Thoracic aorta (tissue), 1 donor: ENCODE measurements around the gene PUM1.

GRCh38 chr1:29177162-29177361, 4.6 kb downstream of the SRSF4 start:
- RAMPAGE, long total RNA, result no peak

GRCh38 chr1:29239149-29239779, 2.9 kb downstream of the PTPRU start:
- RAMPAGE, long total RNA, result no peak

DNA sequence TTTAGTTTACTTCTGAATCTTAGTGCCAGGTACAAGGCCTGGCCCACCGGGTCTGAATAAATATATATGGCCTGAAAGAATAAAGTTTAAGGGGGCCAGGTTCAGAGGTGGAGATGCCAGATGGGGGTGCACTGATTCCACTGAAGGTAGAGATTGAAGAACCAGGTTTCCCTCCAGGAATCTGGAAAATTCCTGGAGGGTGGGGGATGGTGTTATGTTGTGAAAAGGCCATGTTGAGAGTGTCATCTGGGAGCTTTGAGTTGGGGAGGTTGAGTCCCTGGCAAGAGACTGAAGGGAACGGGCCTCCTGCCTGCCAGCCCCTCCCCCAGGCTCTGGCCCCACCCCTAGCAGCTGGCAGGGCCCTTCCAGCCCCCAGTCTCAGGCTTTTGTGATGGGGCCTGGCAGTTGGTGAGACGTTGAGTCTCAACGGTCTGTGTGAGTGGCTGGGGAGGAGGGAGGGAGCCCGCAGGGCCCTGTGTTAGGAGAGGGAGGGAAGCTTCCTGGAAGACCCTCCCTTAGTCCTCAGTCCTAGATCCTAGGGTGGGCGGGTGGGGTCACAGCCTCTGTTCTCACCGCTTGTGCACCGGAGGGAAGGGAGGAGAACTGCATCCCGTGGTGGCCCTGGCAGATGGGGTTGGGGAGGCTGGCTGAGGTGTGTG, 4.1 kb downstream of the PTPRU start:
- RAMPAGE, long total RNA, result no peak

DNA sequence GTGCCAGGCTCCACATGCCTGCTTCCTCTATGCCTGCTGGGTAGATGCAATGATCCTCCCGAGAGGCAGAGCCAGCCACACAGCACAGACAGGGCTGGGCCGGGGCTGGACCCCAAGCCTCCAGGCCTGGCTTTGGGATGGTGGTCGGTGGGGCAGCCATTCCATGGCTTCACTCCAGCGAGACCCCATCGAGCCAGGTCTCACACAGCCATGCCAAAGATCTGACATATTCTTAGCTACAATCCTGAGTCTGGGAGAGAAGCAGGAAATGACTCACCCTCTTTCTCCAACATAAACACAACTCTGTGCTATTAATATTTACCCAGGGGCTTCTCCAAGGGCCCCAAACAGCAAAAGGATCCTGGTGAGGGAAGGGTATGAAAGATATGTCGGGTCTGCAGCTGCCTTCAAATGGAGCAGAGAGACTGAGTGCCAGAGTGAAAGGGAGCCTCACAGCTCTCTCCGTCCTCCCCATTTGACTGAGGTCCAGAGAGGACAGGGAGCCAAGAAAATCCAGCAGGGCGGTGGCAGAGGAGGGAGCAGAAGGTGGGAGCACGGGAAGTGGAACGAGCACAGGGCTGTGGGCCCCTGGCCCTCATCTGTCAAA, 639.5 kb downstream of the MATN1 start:
- RAMPAGE, long total RNA, result no peak

DNA sequence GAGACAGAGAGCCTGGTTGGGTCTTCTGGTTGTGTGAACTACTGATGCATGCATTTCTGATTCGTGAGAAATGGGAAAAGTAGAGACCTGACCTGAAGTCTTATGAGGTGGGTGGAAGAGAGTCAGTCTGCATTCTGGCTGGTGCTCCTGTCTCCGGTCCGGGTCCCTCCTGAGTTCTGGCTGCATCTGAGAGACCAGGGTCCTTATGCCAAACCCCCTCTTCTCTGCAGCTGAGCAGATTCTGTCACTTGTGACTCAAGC, 638.7 kb downstream of the MATN1 start:
- RAMPAGE, long total RNA, result no peak

DNA sequence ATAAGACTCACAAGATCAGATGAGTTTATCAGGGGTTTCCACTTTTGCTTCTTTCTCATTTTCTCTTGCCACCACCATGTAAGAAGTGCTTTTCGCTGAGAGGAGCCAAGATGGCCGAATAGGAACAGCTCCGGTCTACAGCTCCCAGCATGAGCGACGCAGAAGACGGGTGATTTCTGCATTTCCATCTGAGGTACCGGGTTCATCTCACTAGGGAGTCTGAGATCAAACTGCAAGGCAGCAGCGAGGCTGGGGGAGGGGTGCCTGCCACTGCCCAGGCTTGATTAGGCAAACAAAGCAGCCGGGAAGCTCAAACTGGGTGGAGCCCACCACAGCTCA, 285.1 kb downstream of the MATN1 start:
- RAMPAGE, long total RNA, result no peak

DNA sequence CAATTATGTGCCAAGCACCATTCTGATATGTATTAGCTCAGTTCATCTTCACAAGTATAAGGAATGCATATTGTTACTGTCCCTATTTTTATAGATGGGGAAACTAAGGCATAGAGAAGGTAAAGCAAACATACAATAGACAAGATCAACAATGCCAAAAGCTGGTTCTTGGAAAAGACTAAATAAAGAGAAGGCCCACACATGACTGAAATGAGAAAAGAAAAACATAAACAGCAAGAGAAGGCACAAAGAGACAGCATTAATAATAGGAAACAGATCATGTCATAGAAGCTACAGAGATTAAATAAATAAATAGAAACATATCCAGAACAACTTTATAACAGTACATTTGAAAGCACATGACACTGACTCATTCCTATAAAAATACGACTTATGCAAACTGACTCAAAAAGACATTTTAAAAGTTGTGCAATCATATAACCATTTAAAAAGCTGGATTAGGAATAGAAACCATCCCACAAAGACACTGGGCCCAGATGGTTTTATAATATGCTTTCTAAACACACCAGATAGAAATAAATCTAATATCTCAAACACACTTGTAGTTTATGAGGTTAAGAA, 47.8 kb downstream of the MATN1 start:
- RAMPAGE, long total RNA, result no peak

DNA sequence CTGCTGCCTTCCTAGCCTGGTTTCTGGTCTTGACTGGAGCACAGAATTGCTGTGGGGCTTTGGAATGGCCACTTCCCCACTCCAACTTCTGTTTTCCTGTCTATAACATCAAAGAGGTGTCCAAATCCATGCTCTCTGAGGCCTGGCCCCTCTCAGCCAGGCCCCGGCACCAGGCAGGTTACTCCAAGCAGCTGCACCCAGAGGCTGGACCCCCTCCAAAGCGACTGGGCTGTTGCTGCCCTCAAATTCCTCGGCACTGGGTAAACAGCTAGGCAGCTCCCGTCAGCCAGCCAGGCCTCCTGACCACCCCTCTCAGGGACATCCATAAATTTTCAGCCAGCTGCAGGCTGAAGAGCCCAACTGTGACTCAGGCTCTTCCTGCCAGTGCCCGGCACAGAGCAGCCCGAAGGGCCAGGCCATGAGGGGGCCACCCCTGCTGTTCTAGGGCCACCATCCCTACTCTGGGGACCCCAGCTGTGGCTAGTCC, 5.9 kb upstream of the LAPTM5 start:
- RAMPAGE, long total RNA, result no peak

DNA sequence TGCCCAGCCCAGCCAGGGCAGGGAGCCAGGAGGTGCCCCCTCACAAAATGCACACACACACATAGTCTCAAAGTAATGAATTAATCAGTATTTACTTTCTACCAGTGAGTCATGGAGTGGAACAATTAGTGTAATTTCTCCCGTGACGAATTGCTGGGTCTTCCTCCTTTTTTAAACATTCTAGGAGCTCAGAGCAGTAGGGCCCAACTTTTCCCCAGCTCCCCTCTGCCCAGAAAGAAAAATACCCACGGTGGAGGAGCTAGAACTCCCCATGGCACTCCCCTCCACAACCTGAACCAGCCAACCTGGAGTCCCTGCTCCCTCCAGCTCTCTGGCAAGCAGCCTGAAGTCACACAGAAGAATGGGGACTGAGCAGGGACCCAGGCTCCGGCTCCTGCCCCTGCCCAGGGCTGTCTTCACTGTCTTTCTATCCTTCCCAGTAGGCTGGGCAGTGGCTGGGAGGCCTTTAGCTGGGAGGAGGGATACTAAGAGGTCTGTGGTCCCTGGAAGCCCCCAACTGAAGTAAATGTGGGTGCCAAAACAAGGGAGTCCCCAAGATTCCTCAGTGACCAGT, 29.2 kb downstream of the SDC3 start:
- RAMPAGE, long total RNA, result no peak

DNA sequence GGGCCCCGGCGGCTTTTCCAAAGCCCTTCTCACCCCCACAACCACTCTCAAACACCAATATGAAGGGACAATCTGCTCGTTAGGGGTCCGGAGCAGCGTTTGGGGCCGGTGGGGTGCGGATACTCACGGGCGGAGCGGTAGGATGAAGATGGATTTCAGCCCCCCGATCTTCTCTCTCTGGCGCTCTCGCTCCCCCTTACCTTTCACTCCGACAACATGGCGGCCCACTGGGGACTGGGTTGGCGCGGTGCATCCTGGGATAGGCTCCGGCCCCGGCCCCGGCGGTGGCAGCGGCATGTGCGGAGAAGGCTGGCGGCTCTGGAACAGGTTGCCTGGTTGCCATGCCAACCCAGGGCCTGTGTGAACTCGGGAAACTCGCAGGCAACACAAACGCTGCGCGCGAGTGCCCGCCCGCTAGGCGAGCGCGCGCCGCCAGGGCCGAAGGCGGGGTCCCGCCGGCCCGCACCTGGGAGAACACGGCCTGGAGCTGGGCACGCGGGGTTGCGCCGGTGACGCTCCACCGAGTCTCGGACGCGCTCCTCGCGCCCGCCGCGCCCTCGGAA, at the start of gene PUM1:
TSS of gene PUM1 (minus strand) at position 229 of the 563 bp plus-strand sequence.
- RAMPAGE, long total RNA, result start-site peak on the minus strand centred at position 198 of the sequence, 47 bp wide, 844 reads

GRCh38 chr1:31383864-31384485, 11.1 kb upstream of the FABP3 start:
- RAMPAGE, long total RNA, result no peak

GRCh38 chr1:31423366-31424108, 10.5 kb downstream of the SERINC2 start:
- RAMPAGE, long total RNA, result no peak

- RAMPAGE, long total RNA, result no peak
Observed at GRCh38 chr1:31444591-31445162, 31.7 kb downstream of the SERINC2 start.

DNA sequence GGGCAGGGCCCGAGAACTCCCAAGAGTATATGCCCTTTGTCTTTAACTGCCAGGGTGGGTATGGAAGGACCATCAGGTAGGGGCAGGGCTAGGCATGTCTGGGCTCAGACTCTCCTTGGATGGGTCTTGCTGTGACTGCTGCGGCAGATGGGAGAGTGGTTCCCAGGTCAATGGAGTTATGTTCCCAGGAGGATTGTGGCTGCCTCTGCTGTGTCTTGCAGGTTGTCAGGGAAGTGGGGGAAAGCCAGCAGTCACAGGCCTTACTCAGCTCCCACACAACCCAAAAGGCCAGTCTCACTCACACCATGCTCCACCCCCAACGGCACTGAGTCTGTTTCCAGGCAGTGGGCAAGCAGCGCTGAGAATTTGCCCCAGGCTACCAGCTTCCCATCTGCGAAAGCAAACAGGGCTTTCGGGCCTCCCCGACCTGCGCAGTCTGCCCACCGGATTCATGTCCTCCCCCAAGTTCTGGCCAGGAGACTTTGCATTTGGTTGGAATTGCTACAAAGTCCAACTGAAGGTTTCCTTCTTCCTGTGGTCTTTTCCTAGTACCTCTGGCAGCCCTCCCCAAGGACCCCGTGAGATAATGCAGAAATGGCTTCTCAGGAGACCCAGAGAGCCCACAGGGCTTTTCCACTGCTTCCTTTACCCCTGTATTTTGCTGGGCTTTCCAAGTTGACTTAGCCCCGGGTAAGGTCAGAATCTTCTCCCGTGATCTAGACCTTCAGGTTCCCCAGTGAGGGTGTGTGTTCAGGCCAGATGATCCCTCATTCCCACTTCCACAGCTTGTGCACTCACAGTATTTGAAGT, 64.5 kb downstream of the SERINC2 start:
- RAMPAGE, long total RNA, result no peak

DNA sequence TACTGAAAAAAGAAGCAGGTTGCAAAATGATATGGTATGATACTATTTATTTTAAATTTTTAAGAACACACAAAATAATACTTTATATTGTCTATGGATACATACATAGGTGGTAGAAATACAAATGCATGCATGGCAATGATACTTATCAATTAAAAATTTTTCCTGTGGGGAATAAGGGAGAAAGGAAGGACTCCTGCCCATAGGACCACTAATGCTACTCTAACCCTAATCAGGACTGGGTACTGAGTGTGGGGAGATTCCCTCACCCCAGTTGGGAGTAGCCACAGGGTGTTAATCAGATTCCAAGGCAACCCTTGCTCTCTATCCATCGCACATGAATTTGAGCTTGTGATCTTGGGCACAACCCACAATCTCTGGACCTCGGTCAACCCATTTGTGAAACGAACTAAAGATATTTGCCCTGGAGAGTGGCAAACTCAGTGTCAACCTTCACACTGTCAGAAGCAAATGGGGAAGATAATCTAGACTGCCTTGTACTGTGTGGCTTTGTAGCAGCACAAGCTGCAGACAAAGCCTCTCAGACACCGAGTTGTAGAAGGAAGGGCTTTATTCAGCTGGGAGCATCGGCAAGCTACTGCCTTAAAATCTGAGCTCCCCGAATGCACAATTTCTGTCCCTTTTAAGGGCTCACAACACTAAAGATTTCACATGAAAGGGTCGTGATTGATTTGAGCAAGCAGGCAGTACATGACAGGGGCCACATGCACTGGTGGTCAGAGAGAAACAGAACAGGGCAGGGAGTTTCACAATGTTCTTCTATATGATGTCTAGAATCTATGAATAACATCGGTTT, 69.6 kb downstream of the SERINC2 start:
- RAMPAGE, long total RNA, result no peak

DNA sequence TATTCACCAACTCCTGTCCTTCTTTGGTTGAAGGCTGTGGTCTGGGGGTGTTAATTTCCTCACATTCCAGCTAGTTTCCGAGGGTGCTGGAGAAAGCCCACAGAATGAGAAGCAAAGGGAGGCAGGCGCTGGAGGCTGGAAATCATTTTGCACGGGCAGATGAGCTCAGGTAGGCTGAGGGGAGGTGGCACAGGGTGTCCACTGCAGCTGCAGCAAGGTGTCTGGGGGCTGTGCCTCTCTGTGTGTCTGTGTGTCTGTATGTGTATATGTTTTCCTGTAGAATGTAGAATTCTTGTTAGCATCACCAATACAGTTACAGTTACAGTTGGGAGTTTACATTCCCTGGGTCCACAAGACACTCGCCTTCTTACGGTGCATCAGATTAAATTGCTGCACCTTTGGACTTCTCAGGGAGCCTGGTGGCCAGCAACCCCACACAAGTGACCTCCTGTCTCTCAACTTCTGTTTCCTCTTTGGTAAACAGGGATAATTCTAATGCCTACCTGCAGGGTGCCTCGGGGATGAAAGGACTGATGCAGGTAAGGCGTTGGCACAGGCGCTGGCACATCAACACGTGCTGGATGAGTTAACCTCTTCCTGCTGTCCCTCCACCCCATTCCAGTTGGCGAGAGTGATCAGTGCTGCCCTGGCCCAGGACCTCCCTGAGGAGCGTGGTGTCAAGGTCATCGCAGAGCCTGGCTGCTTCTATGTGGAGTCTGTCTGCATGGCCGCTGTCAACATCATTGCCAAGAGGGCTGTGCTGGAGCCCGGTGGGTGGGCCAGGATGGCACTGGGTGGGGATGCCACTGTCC, 69.3 kb upstream of the TINAGL1 start:
- RAMPAGE, long total RNA, result no peak

DNA sequence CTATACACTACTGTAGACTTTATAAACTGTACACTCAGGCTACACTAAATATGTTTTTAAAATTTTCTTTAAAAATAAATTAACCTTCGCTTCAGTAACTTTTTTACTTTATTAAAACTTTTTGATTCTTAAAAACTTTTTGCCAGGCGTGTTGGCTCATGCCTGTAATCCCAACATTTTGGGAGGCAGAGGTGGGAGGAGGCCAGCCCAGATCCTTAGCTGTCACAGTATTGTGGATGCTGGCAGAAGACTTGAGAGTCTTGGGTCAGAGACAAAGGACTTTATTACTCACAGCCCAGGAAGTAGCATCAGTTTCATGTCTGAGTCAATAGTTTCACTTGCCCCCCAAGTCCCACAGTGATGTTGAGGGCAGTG, 11.8 kb upstream of the HCRTR1 start:
- RAMPAGE, long total RNA, result no peak

GRCh38 chr1:31625366-31626071, 8.0 kb downstream of the HCRTR1 start:
- RAMPAGE, long total RNA, result no peak

DNA sequence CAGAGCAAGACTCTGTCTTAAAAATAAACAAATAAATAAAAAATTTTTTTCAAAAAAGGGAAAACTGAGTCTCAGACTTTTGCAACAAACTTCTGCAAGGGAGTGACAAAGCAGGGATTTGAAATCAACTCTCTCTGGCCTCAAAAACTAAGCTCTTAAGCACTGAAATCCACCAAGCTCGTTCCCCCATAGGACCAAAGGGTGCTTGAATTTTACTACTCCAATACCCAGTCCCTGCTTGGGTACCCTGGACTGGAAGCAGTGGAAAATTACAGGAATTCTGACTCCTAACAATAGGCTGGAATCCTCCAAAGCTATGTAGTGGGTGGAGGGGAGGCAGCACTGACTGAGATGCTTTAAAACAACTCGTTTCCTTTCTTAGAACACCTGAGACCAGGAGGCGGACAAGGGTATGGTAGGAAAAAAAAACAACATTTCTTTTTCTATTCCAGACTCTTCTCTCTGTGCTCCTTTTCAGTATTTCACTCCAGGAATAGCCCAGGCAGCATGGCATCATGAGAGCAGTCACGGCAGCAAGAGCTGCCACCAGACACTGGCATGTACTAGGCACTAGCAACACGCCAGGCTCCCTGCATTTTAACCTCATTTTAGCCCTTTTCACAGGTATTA, 2.3 kb downstream of the PEF1 start:
- RAMPAGE, long total RNA, result no peak

GRCh38 chr1:31666146-31667052, 21.7 kb upstream of the PEF1 start:
- RAMPAGE, long total RNA, result no peak